GM23248 (cell line): ENCODE results near the genes IFIT1B, ANKRD1 and PCGF5.

DNA sequence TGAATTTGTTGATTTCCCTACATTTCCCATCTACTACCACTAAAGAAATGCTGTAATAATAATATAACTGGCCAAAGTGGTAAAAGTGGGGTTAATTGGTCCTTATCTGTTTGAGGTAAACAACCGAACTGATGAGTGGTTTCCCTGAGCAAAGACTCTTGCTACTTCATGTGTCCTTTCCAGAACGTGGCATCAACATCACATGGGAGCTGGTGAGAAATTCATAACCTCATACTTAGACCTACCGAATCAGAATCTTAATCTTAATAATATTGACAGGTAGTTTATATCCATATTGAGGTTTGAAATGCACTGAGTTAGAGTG is 7.8 kb upstream of the FAS start:
- RAMPAGE, long total RNA = no peak

GRCh38 chr10:89224566-89225545 is 17.7 kb upstream of the CH25H start:
- RAMPAGE, long total RNA = no peak

- RAMPAGE, long total RNA = no peak
Observed at GRCh38 chr10:89377801-89378331, at the start of gene IFIT1B. TSS of gene IFIT1B (plus strand) at chr10:89378056.

- RAMPAGE, long total RNA = no peak
Observed at GRCh38 chr10:89431916-89432551, 17.7 kb downstream of the IFIT5 start.

DNA sequence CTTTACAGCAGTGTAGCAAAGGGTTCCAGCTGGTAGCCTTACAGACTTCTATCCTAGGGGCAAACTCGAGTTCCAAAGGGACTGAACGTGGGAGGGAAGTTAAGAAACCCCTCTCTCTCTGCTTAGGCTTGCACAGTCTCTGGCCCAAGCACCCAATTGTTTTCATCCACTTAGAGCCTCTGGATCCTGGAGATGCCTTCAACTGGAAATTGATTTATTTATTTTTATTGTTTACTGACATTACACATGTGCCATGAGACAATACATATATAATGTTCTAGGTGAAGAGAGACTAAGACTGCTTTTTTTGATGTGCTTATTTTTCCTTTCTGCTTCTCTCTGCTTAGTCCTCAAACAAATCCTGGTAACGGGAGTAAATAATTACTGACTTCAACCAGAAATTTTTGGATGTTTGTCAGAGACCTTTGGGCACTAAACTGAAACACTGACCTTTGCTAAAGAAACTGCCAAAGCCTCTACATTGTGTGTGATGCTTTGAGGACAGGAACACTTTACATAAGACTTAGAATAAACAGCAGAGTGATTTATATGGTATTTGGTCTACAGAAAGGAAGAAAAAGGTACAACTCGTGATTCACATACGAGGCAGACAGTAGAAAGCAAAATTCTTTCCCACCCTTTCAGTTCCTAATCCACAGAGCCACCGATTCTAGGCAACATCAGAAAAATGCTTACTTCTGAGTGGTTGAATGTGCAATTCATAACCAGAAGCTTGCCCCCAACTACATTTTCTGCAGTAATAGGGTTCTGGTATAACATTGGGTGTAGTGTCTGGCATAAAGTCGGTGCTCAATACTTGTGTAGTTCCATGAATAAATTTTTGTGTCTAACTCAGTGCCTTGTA is 59.9 kb downstream of the SLC16A12 start:
- RAMPAGE, long total RNA = no peak

DNA sequence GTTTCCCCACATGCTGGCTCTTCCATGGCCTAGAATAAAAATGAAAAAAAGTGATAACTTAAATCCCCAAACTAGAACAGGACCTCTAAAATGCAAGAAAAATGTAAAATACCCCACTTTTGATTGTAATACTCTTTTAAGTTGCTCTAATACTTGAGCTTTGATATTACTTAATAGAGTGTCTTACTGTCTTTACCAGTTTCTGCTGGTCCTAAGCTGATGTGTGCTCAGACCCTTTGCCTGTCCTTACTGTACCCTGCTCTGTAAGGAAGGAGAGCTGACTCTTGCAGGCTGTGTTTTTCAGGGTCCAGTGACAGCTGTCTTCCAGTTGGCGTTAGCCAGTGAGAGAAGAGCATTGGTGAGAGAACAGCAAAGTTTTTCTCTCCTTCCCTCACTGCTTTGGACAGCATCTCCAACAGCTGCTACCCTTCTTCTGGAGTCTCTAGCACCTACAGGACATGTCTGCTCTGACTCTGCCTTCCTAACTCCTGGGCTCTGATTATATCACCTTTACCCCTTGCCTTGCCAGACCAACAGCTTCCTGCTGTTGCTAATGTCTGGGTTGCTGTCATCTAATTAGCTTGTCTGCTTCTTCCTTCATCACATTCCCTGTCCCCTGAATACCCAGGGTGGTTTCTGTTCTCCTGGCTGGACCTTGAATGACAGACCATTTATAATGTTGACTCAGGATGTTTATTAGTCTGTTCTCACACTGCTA is 23.3 kb upstream of the PANK1 start:
- RAMPAGE, long total RNA = no peak

DNA sequence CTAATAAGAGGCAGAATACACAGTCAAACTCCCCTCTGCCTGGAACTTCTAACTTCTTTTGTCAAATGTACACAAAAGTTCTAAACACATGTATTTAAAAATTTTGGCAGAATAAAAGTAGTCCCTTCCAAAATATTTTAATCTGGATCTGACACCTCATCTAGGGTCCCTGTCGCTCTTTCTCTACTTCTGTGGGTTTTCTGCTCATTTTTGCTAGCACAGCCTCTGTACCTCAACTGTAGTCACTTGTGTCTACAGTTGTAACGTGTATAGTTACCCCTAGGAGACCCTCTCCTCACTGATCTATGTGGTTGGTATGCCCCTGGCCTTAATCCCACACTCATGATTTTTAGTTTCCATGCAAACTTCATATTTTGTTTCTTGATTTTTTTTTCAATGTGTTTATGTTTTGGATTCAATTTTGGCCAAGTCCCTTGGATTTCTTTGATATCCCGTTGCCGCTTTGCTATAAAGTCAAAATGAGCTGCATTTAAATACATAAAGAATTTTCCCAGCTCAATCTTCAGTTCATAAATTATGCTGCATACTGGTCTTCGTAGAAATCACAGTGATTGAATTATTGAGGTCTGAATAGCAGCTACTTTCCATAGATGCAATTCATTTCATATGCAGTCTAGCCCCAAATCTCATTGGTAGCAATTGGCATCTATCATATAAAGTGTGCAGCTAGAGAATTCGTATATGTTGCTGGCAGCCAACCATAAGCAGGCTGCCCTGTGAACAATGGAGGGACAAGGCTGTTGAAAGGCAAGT is 4.0 kb downstream of the ANKRD1 start:
- RAMPAGE, long total RNA = no peak

- RAMPAGE, long total RNA = start-site peak on the minus strand at chr10:90921086-90921090, 86 and 157 reads in 2 replicates; start-site peak on the minus strand at chr10:90921187-90921277, 9 and 18 reads in 2 replicates
Observed at GRCh38 chr10:90920850-90921505, at the start of gene ANKRD1. TSS of gene ANKRD1 (minus strand) at chr10:90921087.

GRCh38 chr10:91023227-91023795 is 102.4 kb upstream of the ANKRD1 start:
- RAMPAGE, long total RNA = no peak

- RAMPAGE, long total RNA = no peak
Observed at GRCh38 chr10:91164382-91164988, 56.0 kb upstream of the PCGF5 start.

DNA sequence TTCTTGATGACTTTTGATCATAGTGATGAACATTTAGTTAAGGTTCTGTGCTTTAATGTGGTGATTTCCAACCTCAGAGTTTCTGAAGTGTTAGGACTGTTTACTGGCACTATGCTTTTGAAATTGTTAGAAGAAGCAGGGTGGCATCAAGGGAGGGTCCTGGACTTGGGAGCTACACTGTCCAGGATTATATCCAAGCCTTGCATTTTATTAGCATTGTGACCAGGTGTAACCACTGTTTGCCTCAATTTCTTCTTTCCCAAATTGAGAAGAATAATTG is 18.7 kb upstream of the PCGF5 start:
- RAMPAGE, long total RNA = no peak

- RAMPAGE, long total RNA = no peak
Observed at GRCh38 chr10:91219945-91220985, at the start of gene PCGF5. TSS of gene PCGF5 (plus strand) at chr10:91220663.

GRCh38 chr10:91221824-91222237 is 1.4 kb downstream of the PCGF5 start:
- RAMPAGE, long total RNA = no peak

DNA sequence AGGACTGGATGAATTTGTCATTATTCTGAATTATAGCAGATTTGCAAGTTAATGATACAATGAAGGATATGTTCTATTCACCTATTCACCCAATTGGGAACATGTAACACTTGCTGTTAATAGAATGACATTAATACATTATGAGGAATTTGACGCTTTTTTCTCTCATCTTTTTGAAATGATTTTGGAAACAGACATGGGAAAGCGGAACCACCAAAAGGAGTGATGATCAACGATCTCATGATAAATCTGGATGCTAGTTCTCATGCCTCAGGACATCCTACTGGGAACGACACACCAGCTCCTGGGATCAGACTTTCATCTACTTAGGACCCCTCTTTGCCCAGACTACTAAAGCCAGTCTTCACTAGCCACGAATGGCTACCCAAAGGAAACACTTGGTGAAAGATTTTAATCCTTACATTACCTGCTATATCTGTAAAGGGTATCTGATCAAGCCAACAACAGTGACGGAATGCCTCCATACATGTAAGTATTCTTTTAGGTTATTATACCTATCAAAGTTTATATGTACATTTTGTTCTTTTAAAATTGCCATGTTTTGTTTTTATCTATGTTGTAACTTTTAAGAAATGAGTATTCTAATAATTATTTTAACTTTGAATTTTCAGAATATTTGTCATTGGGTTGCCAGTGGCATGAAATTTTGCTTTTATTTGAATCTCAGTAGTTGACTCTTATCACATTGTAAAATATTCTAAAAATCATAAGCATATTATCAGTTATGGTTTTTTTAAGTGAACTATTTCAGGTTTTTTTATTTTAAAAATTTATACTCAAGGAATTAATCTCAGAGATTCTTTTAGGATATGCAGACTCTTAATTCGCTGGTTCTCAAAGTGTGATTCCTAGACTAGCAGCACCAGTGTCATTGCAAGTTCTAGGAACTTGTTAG is 2.3 kb downstream of the PCGF5 start:
- RAMPAGE, long total RNA = no peak

- RAMPAGE, long total RNA = no peak
Observed at GRCh38 chr10:91223455-91223657, 2.9 kb downstream of the PCGF5 start.

DNA sequence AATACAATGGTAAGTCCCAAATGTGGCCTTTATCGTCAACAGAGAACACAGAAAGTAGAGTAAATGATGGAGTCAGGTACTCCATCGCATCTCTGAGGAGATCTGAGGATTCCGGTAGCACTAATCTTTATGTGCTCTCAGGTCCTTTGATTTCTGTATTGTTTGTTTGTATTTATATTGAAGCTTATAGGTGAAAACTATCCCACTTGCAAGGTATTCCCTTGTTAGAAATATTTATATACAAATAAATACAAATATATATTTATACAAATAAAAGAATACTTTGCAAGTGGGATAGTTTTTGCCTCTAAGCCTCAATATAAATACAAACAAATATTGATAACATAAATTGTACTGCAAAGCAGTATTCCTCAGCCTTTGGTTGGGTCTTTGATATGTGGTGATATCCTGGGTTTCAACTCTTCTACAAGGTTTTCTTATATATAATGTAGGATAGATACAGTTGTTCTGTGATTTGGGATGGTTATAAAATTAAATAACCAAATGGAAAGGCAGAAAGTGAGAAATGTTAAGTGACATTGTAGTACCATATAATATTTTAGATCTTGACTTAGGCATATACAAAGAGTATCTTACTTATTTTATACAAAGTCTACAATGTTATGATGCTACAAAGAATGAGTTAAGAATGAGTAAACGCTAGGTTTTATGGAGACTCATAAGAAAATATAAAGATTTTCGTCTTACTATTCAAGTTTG is 5.2 kb downstream of the PCGF5 start:
- RAMPAGE, long total RNA = no peak

DNA sequence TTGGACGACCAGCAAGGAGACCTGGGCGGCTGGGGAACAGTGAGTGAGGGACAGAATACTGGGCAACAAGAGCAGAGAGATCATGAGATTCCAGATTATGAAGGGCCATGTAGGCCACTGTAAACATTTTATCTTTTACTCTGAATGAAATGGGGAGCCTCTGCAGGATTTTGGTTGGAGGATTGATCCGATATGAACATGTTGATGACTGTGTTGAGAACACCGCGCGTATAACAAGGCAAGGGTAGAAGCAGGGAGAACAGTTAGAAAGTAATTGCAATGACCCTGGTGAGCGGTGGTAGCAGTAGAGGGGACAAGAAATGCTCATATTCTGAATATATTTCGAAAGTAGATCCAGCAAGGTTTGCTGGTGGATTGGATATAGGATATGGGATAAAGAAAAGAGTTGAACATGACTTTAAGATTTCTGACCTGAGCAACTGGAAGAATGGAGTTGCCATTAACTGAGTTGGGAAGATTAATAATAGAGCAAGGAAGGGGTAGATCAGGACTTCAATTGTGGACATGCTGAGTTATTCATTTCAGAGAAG is 24.0 kb downstream of the PCGF5 start:
- RAMPAGE, long total RNA = no peak

GRCh38 chr10:91408995-91409895 is 899 bp upstream of the HECTD2 start:
- RAMPAGE, long total RNA = no peak

DNA sequence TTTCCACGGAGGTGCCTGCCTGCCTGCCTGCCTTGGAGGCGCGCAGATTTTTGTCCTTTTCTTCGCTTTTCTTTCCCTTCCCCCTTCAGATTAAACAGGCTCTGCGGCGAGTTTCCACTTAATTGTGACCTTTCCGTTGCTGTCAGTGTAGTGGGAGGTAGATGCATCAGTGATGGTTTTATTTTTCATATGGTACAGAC is 691 bp downstream of the HECTD2 start:
- RAMPAGE, long total RNA = no peak

DNA sequence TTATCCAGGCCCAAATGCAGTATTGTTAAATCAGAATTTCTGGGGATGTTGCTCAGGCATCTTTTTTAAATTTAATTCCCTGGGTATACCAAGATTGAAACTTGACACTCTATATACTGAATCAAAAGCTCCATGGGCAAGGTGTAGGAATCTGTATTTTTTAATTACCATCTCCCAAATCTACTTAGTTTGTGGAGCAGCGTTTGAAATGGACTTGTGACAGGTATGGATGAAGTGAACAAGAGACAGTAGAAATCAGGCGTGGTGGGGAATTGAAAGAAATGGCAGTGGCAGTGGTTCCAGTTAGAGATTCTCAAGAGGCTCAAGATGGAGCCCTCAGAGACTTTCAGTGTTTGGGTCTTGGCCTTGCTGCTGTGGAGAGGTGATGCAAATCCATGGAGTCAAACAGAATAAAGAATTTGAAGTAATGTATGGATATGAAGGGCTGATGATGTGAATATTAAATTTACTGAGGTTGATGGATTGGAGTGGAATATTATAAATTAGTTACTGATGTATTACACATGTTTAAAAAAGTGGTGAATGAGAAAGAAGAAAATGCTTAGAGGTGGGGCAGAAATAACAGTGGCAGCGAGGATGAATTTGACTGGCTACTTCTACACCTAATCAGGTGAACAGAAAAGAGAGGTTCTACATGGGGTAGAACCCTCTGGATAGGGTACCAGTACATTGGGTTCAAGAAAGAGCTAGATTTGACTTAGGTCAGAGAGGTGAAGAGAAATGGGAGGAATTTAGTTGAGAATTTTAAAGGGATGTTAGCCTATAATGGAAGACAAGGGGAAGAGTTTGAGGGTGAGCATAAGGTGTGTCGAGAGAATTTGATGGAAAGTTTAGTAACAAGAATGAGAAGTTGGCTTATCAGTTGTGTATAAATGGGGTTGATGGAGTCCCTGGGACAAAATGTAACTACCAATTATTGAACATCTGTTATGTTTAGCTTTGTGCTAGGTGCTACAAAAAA is 3.6 kb downstream of the HECTD2 start:
- RAMPAGE, long total RNA = no peak